Epithelial cell of prostate (primary cell): ENCODE data around the genes KCNQ1 and CDKN1C.

DNA sequence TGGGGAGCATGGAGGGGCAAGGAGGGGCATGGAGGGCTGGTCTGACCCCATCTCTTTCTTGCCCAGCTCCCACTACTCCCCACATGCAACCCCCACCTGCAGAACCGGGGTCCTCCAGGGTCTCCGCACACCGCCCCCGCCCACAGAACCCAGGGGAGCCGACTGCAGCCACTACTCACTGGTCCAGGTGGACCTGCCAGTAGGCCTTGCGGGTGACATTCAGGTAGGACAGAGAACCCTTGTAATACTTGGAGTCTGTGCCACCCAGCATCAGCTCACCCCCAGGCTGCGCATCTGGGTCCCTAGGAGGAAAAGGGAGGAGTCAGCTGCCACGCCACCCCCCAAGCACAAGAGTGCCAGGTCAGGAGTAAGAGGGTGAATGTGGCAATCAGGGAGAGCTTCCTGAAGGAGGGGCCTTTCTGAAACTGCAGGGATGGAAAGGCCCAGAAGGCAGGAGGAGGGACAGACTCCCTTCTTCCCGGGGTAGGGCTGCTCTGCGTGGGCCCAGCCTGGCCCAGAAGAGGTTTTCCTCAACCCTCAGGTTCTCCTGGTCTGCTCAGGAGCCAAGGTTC is 4.4 kb upstream of the IFITM10 start:
- RRBS: no CpG with 5 or more reads among the region's 10 CpGs

- RRBS: 67% methylated on average over 2 of the region's 13 CpGs
These were observed 5.9 kb upstream of the IFITM10 start for GRCh38 chr11:1756203-1756806.

DNA sequence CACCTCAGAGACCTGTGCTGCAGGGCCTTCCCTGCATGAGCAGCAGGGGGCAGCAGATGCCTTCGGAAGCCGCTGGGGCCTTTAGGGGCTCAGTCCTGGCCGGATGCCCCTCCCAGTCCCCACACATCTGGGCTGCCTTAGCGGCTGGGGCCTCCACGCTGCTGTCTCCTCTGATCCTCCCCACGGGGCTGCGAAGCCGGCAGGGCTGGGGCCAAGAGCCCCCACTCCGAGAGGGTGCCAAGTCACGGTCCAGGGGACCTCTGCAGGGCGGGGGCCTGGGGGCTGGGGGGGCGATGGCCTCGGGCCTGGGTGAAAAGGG is 971 bp upstream of the TNNI2 start:
- RRBS: 6% methylated on average over 4 of the region's 13 CpGs

GRCh38 chr11:1855719-1856309 is 2.9 kb downstream of the LSP1 start:
- RRBS: no CpG with 5 or more reads among the region's 13 CpGs

DNA sequence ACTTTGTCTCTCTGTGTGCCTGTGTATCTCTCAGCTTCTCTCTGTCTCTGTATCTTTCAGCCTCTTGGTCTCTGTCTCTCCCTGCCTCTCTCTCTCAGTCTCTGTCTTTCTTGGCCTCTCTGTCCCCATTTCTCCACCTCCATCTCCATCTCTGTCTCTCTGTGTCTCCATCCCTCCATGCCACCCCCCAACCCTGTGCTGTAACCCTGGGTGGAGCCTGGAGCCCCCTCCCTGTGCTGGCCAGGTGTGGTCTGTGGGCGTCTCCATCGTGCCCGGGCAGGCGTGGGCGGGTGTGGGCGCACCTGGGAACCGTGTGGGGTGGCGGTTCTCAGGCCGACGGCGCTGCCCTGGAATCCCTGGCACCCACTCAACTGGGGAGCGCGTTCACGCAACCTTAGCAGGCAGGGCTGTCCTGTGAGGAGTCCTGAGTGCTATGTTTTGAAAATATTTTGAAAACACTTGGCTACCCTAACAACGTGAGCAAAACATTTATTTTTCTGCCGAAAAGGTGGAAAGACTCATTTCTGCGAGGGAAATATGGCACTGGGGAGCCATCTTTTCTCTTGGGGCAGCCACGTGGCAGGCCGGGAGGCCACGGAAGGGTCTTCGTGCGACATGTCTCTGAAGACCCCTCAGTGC is 4.7 kb downstream of the TNNT3 start:
- RRBS: 63% methylated on average over 4 of the region's 22 CpGs

- RRBS: 29% methylated on average over 5 of the region's 23 CpGs
These were observed 7.4 kb downstream of the TNNT3 start for GRCh38 chr11:1926641-1927491.

- RRBS: no CpG with 5 or more reads among the region's 21 CpGs
These were observed 8.7 kb downstream of the IGF2 start for GRCh38 chr11:2130361-2131105.

- RRBS: 2% methylated on average over 5 of the region's 18 CpGs
These were observed 2.1 kb downstream of the IGF2 start for GRCh38 chr11:2136976-2137583.

DNA sequence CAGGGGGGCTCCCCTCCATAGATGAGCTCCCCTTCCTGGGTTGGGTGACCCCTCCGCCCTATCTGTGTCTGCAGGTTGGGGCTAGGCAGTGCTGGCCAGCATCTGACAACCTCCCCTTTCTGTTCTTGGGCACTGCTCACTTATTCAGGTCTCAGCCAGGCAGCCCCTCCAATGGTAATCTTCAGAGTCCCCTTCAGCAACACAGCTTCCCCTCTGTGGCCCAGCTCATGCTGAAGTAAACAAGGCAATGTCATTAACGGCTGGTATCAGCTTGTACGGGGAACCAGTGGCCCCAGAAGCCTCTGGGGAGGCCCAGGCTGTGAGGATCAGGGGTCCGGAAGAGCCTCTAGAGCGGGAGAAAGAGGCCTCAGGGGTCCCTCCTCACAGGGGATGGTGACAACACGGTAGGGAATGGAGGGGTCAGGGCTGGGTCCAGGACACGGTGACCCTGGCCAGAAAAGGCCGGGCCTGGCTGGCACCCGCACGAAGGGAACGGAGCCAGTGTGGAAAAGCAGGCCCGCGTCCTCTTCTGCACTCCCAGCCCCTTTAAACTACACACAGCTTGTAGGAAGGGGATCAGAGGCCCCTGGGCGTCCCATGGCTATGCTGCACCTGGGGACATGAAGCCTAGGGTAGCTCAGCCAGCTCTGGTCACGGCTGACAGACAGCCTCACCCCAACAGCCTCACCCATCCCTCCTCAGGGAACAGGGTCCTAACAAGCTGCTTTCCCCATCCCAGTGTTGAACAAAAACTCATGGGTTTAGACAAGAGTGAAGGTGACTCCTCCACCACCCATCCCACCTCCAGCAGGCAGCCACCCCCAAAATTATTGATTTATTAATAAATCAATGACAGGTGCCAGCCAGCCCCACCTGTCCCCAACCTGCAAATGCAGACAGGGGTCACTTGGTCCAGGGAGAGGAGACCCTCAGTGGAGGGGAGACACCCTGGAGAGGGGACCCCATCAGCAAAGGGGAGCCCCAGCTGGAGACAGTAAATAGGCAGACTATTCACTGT is 9.3 kb upstream of the CD81 start:
- RRBS: no CpG with 5 or more reads among the region's 15 CpGs

DNA sequence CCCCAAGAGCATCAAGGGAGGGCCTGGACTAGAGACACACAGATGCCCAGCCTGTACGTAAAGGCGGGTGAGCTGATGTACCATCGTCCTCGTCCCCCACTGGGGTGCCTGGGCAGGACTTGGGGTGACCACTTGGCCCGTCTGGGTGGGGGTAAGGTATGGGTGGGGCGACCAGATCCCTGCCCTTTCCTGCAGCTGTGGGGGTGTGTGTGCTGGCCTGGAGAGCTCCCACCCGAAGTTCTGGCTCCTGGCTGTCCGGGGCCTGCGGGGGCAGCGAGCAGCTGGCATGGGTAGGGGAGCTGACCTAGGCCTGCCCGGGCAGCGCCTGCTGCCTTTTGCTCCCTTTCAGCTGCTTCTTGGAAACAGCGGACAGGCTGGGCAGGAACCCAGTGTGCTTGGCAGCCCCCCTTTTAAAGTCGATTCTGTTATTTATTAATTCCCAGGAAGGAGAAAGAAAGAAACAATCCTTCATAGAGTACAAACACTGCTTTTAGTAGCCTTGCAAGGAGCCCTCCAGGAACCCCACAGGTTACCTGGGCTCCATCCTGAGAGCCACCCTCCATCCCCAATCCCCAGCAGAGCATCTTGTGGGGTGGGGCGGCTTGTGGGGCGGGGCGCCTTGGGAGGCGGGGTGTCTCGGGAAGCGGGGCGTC is 6.7 kb downstream of the CD81 start:
- RRBS: 5% methylated on average over 4 of the region's 21 CpGs

- RRBS: no CpG with 5 or more reads among the region's 25 CpGs
These were observed 6.5 kb upstream of the TSSC4 start for GRCh38 chr11:2393984-2394591.

DNA sequence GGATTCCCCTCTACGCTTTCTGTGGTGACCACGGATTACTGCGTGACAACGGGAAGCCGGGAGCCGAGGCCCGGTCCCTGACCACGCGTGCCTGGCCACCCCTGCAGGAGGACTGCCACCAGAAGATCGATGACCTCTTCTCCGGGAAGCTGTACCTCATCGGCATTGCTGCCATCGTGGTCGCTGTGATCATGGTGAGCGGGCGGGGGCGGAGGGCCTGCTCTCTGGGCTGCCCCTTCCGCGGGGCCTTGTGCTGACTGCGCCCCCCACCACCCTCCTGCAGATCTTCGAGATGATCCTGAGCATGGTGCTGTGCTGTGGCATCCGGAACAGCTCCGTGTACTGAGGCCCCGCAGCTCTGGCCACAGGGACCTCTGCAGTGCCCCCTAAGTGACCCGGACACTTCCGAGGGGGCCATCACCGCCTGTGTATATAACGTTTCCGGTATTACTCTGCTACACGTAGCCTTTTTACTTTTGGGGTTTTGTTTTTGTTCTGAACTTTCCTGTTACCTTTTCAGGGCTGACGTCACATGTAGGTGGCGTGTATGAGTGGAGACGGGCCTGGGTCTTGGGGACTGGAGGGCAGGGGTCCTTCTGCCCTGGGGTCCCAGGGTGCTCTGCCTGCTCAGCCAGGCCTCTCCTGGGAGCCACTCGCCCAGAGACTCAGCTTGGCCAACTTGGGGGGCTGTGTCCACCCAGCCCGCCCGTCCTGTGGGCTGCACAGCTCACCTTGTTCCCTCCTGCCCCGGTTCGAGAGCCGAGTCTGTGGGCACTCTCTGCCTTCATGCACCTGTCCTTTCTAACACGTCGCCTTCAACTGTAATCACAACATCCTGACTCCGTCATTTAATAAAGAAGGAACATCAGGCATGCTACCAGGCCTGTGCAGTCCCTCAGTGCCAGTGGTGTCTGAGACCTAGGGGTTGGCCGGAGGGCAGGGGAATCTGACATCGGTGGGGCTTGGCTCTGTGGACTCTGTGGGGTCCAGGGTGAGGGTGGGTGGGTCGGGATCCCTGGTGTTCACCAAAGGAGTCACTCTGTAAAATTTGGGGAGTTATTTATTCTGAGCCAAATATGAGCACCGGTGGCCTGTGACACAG is 3.7 kb upstream of the TSSC4 start:
- RRBS: 92% methylated on average over 9 of the region's 46 CpGs

DNA sequence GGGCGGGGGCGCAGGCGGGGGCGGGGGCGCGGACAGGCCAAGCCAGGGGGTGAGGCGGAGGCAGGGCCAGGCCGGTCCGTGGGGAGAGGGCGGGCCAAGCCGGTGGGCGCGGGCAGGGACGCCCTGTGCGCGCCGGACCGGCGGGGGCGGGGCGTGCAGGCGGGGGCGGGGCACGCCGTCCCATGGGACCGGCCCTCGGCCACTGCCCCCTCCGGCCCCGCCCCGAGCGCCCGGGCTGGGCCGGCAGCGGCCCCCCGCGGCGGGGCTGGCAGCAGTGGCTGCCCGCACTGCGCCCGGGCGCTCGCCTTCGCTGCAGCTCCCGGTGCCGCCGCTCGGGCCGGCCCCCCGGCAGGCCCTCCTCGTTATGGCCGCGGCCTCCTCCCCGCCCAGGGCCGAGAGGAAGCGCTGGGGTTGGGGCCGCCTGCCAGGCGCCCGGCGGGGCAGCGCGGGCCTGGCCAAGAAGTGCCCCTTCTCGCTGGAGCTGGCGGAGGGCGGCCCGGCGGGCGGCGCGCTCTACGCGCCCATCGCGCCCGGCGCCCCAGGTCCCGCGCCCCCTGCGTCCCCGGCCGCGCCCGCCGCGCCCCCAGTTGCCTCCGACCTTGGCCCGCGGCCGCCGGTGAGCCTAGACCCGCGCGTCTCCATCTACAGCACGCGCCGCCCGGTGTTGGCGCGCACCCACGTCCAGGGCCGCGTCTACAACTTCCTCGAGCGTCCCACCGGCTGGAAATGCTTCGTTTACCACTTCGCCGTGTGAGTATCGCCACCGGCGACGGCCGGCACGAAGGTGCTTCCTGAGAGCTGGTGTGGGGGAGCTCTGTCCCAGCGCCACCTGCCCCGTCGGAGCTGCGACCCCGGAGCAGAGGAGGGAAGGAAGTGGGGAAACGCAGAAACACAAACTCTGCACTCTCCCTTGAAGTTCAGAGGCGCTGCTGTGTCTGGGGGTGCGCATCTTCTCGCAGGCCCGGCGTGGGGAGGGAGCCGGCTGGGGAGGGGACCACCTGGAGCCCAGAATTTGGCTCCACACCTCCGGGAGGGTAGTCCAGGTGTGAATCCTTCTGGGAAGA is at the start of gene KCNQ1:
TSS of gene KCNQ1 (plus strand) at position 274 of the 1,064 bp plus-strand sequence.
- RRBS: 3% methylated on average over 64 of the region's 126 CpGs

DNA sequence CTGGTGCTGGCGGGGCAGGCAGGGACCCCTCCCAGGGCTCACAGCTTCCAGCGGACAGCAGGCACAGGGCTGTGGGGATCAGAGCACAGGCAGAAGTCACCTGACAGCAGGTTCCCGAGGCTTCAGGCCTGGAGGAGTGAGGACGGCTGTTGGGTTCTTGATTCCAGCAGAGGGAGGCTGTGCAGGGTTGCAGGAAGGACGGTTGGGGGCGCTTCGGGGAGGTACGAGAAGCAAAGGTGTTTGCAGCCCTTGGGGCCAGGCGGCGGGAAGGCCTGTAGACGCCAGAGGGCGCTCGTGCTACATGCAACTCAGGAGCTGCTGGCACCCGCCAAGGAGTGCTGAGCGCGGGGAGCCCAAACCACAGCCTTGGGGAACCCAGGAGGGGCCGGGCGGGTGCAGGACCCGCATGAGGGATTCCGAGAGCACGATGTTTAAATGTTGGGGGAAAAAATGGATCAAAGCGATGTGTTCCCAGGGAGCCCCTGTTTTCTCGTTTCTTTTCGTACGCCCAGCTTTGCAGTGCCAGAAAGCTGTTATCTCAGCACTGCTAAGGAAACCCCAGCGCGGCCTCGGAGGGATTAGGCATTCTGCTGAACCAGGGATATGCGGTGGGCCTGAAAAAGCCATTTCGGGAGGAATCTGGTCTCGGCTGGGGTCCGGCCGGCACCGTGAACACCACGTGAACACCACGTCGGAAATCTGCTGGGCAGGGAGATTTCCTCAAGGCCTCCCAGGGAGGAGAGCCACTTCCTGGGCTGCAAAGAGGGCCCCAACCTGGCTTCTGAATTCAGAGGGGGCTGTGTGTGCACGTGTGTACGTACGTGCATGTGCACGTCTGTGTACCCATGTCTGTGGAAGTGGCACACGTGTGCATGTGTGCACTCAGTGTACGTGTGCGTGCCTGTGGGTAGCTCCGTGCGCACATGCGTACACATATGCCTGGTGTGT is 88.1 kb downstream of the KCNQ1 start:
- RRBS: no CpG with 5 or more reads among the region's 47 CpGs

DNA sequence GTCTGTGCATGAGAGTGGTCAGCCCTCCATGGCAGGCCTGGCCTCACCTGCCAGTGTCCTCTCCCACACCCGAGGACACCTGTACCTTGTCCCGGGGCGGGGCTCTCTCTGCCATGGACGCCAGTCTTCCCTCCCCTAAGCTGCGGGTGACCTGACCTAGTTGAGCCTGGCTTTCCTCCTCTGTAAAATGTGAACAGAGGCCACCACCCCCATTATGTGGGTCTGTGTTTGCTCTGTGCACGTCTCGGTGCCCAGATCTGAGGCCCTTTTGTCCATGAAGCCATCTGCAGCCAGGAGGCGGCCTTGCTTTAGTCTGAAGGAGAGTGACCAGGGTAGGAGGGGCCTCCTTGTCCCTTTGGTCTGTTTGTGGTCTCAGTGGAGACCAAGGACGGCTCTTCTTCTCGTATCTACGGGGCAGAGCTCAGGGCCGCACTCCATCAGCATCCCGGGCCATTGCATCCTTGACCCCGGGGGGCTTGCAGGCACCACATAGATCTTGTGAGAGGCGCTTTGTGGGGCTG is 121.5 kb downstream of the KCNQ1 start:
- RRBS: no CpG with 5 or more reads among the region's 15 CpGs

DNA sequence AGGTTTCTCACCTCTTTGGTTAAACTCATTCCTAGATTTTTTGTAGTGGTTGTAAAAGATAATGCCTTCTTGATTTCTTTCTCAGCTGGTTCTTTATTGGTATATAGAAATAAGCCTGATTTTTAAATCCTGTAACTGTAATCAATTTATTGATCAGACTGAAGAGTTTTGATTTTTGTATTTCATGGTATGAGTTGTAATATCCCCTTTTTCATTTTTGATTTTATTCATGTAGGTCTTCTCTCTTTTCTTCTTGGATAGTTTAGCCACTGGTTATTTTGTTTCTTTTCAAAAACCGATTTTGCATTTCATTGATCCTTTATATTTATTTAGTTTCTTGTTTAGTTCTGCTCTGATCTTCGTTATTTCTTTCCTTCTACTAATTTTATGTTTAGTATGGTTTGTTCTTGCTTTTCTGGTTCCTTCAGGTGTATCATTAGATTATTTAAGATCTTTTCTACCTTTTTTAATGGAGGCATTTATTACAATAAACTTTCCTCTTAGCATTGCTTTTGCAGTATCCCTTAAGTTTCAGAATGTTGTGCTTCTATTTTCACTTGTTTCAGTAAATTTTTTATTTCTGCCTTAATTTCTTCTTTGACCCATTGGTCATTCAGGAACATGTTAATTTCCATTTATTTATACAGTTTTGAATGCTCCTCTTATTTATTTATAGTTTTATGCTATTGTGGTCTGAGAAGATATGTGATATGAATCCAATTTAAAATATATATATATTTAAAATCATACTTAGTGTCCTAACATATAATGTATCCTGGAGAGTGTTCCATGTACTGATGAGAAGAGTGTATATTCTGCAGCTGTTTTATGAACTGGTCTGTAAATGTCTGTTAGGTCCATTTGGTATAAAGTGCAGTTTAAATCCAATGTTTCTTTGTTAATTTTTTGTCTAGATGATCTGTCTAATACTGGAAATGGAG is 197.8 kb downstream of the KCNQ1 start:
- RRBS: no CpG with 5 or more reads among the region's 2 CpGs

GRCh38 chr11:2741798-2742201 is 143.8 kb downstream of the CDKN1C start:
- RRBS: no CpG with 5 or more reads among the region's 8 CpGs

- RRBS: no CpG with 5 or more reads among the region's 18 CpGs
These were observed 80.0 kb downstream of the CDKN1C start for GRCh38 chr11:2805458-2806137.

DNA sequence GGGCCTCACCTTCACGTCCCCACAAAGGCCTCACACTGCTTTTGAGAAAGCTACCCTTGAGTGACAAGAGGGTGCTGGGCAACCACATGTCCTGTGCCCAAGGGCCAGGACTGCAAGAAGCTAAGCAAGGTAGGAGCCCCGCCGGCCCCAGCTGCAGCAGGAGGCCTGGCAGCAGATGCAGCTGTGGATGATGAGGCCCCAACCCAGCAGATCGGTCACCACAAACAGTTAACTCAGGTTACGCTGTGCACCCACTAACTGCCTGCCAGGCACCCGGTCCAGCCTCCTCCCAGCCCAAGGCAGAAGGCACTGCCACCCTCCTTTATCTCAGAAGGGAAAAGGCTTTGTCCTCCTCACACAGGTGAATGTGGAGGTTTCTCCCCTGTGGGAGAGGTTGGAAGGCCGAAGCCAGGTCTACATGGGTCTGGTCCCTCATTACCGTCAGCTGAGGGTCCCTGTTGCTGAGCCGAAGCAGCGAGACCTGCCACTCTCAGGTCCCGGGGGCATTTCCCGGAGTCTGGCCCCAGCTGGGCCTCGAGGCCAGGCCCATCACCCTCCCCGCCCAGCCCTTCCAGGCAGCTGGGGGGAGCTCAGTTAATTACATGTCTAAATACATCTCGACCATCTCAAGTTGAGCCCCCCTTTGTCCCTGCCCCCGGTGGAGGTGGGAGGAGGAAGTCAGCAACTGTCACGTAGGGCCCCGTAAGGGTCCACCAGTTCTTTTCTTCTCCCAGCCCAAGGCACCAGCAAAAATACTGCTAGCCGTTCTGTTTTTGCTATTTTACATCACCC is 3.8 kb downstream of the CDKN1C start:
- RRBS: no CpG with 5 or more reads among the region's 19 CpGs

- RRBS: 2% methylated on average over 69 of the region's 131 CpGs
These were observed at the start of gene CDKN1C for GRCh38 chr11:2885487-2886533. Gene CDKN1C (minus strand): TSS chr11:2885775.